Placental pericyte (primary cell): ENCODE measurements around a stretch of chr20.

GRCh38 chr20:21136162-21136760, 10.4 kb downstream of the KIZ start:
- CAGE, long polyA plus RNA, result no peak

DNA sequence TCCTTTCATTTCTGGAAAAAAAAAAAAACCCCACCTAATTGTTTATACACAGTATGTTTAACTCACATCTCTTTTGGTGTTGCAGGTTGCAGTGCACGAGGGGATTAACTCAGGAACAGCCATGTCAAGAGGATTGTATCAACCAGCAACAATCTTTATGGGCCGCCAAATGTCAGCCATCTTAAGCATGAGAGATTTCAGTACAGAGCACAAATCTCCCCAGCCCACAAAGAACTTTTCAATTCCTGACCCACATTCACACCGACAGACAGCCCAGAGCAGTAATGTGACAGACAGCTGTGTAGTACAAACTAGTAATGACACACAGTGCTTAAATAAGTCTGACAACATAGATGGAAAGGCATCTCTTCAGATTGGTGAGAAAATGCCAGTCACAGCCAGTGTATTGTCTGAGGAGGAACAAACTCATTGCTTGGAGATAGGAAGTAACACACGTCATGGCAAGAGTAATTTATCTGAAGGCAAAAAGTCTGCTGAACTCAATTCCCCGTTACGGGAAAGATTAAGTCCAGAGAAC, 36.0 kb downstream of the KIZ start:
- CAGE, long polyA plus RNA, result no peak

- CAGE, long polyA plus RNA, result no peak
These were observed 1.1 kb downstream of the XRN2 start for GRCh38 chr20:21304180-21304583.

- CAGE, long polyA plus RNA, result no peak
These were observed 6.8 kb upstream of the NKX2-2 start for GRCh38 chr20:21520503-21521190.

- CAGE, long polyA plus RNA, result no peak
These were observed 8.6 kb upstream of the NKX2-2 start for GRCh38 chr20:21522238-21523080.

DNA sequence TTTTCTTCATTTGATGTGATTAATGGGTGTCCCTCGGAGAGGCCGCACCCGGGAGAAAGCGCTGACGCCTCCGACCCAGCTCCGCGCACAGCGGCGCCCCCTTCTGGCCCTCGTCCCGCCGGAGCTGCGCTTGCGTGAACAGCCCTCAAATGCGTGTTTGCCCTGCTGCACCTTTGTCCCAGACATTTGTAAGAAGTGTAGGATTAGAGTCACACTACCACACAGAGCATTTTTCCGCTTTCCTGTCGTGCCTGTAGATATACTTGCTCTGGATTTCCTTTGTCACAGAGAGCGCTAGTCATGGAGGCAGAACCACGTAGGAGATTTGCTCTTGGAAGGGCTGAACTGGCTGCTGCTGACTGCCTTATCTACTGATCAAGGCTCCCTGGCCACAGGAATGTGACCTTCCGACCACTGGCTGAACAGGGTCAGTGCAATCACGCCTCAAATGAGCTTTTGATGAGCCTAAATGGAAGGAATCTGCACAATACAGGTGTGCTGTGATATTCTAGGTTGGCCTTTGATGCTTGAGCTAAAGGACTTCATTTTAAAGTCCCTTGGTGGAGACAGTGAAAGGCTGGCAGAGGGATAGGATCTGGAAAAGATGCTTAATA, 62.4 kb downstream of the PAX1 start:
- CAGE, long polyA plus RNA, result no peak

GRCh38 chr20:22336291-22336675, 248.1 kb downstream of the FOXA2 start:
- CAGE, long polyA plus RNA, result no peak

GRCh38 chr20:22420354-22420872, 164.0 kb downstream of the FOXA2 start:
- CAGE, long polyA plus RNA, result no peak

DNA sequence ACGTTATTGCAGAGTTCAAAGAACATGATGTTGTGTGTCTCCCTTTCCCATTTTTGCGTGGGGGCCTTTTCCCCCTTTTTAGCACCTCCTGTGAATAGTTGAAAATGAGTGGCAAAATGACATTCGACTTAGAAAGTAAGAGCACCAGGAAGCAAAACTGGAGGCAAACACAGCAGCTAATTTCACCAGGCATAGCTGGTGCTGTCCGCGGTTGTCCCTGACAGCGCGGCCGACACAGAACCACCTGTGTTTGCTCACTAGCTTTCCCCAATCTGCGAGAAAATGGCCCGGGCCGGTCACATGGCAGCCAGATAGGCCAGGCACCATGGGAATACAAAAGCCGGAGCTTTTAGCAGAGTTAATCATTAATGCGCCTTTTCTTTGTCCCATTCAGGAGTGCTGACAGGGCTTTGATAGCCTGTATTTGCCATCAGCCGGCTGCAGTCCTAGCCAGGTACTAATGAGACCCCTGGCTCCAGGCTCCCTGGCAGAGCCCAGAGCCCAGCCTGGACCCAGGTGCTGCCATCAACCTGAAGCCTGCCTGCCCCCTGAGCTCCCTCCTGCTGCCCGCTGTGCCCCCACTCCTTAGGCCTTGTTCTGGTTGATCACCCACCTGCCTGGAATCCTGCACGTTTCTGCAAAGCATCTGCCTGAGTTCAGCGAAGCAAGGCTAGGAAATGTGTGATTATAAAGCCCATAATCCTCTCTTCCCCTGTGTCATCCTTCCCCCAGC, 93.5 kb downstream of the FOXA2 start:
- CAGE, long polyA plus RNA, result no peak

DNA sequence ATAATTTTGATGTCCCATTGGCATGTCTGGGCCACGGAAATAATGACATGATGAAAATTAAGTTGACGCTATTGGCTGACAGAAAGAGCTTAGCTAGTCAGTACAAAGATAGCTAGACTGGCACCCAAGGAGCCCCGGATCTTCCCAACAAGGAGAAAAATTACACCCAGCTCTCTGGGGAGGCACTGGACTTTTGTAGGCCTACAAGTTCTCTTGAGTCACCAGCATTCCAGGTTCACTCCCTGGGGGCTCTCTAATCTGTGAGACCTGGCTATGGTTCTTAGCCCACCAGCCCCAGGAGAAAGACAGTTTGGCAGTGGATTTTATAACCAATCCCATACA, 59.8 kb downstream of the FOXA2 start:
- CAGE, long polyA plus RNA, result no peak

GRCh38 chr20:22525039-22525702, 59.2 kb downstream of the FOXA2 start:
- CAGE, long polyA plus RNA, result no peak

DNA sequence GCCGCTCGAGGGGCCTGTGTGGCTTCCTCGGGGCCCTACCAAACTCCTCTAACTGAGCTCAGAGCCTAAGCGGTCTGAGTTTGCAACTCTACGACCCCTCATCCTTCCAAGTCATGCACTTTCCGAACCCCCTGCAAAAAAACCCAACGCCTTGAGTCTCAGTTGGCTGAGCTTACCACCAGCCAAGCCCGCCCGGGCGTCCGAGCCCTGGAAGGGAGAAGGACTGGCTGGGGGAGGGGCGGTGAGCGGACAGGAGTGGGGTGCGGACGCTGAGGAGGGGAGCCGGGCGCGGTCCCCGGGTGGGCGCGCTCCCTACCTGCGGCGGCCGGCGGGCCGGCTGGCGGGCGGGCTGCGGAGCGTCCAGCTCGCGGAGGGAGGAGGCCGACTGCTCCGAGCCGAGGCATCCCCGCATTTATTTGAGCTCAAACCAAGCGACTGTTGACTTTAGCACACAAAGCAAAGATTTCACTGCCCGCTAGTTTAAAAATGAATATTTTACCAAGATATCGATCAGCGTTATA, 6.1 kb downstream of the FOXA2 start:
- CAGE, long polyA plus RNA, result no peak

GRCh38 chr20:22796143-22796391, 211.7 kb upstream of the FOXA2 start:
- CAGE, long polyA plus RNA, result no peak

- CAGE, long polyA plus RNA, result no peak
These were observed 17.2 kb upstream of the CD93 start for GRCh38 chr20:23103136-23103879.

GRCh38 chr20:23132364-23133593, 46.7 kb upstream of the CD93 start:
- CAGE, long polyA plus RNA, result no peak

DNA sequence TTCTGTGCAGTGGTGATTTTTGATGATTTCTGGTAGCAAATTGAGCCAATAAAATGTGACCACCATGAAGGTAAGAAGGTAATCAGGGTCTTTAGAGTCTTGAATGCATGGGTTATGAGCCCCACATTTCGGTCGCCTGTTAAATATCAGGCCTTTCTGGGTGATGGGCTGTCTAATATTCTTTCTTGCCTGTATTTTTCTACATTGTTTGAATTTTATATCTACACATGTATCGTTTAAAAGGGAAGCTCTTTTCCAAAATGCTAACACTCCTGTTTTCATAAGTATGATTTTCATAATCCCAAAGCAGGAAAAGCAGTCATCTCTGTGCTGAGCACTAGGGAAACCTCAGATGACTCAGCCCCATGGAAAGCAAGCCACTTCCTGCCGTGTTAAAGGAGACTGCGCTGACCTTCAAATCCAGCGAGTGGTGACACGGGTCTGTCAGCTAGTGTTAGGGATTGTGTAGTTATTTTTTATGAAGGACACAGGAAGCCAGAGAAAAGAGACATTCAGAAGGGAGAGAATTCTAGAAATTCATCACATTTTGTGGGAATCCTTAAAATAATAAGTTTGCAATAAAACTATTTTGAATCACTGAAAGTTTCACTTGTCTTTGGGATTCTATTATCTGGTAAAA, 56.9 kb upstream of the CD93 start:
- CAGE, long polyA plus RNA, result no peak

DNA sequence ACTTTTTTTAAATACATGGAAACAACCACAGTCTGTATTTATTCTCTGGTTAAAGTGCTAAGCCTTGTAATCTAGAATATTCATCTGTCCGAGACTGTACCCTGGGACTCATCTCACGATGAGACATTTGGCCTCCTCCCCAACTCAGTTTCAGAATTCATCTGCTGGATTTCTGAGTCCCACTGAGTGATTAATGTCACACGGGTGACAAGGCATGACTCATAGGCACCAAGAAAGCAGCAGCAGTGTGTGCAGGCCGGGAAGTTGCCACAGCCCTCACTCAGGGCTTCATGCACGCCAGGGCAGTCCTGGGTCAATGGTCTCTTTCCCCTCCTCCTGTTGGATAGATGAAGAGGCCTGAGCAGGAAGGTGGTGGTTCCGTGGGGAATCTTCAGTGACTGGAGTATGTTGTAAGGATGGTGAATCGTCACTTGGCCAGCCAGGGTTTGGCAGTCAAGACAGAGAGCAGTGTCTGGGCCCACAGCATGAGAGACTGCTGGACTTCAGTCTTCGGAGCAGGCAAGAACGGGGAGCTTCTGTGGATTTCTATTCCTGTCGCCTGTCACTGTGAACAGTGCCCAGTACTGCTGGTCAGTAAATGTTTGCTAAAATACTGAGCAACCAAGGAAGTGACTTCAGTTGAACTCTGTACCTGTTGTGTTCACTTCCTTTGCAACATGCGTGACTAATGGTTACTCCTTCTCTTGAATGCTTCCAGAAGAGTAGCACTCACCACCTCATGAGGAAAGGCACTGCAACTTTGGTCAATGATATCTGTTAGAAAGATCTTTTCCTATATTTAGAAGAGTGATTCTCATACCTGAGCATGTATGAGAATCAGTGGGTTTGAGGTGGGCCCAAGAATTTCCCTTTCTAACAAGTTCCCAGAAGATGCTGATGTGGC, 62.0 kb upstream of the CD93 start:
- CAGE, long polyA plus RNA, result no peak

DNA sequence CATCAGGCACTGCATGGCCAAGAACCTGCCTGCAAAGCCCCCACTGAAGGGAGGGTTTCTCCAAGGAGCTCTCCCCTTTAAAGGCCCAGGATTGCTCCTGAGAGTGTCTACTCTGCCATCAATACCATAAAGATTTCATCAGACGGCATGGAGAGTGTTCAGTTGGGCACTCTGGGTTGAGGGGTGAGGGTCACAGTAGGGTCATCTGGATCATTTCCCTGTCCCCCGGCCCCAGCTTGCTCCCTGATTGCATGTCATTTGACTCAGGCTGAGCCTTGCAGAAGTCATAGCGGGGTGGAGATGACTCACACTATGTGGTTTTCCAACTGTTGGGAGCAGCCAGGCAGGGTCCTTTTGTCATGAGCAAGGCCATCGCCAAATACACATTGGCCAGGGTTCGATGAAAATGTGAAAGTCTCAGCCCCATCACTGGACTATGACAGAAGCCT, 69.9 kb upstream of the CD93 start:
- CAGE, long polyA plus RNA, result no peak

DNA sequence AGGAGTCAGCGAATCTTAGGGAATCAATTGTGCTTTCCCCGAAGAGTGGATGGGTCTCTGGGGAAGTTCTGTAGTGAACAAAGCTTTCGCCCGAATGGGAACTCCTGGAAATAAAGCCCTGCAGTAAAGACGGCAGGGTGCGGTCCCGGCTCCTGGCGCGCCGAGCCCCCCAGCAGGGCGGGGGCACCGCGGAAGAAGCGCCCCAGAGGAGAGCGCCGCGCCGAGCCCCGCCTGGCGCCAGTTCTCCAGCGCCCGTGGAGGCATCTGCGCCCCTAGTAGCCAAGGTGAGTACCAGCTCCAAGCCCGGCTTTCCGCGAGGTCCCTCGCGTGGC, 637 bp upstream of the GZF1 start:
- CAGE, long polyA plus RNA, result no peak

DNA sequence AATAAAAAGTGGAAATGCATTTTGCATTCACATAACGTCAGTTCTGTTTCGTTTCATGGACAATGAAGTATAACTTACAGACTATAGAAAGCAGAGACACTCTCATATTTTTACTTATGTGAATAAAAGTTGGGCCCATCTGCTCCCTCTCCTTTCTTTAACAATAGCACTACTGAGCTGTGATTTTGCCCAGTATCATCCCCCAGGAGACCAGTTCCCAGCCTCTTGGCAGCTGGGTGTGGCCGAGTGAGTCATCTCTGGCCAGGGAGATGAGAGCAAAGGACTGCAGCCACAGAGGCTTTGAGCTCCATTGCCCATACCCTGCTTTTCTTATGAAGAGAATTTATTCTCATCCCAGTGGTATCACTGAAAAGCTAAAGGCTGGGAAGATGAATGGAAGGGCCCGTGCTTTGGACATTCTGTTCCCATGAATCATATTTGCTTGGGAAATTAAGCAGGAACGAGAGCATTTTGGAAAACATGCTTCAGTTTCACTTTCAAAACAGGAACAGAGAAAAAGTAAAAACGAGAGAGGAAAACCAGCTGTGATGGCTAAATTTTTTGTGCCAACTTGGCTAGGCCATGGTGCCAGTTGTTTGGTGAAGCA, 14.9 kb downstream of the CST3 start:
- CAGE, long polyA plus RNA, result no peak